Occipital lobe (tissue), 2 donors: ENCODE results near the gene LRRC74A.

DNA sequence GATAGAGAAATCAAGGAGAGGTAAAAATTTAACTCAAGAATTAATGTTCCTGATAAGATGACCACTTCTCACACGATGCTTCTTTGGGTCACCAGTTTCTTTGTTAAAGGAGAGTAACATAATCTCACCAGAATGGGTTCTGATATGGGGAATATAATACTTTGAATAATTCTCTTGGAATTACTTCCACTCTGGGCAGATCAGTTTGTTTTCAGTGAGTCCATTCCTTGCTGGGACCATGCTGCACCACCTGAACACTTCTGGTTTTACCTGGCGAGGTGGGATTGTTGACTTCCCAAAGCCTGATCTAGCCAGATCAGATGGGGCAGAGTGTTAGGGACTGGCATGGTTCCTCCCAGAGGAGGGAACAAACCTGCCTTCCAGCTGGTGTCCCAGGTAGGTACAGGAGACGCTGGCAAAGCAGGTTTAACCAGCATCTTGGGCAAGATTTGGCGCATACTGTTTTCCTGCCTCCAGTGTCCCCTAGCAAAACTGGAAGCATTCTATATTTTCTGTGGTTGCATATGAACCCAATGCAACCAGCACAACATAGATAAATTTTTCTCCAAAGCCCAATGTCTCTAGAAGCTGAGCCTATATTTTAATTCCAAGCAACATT is 14.7 kb upstream of the FOS start:
- RAMPAGE, long total RNA = no peak

- RAMPAGE, long total RNA = no peak
Measured at GRCh38 chr14:75268622-75269536, 9.7 kb upstream of the FOS start.

DNA sequence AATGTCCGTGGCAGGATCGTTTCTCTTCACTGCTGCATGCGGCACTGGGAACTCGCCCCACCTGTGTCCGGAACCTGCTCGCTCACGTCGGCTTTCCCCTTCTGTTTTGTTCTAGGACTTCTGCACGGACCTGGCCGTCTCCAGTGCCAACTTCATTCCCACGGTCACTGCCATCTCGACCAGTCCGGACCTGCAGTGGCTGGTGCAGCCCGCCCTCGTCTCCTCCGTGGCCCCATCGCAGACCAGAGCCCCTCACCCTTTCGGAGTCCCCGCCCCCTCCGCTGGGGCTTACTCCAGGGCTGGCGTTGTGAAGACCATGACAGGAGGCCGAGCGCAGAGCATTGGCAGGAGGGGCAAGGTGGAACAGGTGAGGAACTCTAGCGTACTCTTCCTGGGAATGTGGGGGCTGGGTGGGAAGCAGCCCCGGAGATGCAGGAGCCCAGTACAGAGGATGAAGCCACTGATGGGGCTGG is 1.2 kb downstream of the FOS start:
- RAMPAGE, long total RNA = no peak

DNA sequence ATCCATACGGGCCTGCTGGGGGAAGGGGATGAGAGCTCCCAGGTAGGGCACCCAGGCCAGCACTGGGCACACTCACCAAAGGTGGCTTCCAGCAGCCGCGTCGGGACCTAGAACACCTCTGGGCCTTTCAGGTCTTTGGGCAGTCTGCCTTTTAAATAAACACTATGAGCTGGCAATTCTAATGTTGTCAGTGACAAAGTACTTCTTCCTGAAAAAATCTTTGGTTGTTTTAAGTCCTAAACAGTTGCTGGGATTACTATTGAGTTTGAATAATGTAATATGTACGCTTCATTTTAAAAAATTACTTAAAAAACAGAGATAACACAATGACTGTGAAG is 13.7 kb downstream of the FOS start:
- RAMPAGE, long total RNA = no peak

DNA sequence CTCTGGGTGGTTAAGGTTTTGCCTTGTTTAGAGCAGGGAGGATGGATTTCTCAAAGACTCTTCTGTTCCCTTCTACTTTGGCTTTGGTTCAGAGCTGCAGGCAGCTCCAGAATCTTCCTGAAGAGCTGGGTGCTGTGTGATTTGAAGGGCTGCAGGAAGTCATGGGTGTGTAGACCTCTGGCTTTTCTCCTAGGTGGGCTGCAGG is 1.8 kb downstream of the JDP2 start:
- RAMPAGE, long total RNA = no peak

GRCh38 chr14:75474188-75474753 is 46.4 kb downstream of the JDP2 start:
- RAMPAGE, long total RNA = no peak

DNA sequence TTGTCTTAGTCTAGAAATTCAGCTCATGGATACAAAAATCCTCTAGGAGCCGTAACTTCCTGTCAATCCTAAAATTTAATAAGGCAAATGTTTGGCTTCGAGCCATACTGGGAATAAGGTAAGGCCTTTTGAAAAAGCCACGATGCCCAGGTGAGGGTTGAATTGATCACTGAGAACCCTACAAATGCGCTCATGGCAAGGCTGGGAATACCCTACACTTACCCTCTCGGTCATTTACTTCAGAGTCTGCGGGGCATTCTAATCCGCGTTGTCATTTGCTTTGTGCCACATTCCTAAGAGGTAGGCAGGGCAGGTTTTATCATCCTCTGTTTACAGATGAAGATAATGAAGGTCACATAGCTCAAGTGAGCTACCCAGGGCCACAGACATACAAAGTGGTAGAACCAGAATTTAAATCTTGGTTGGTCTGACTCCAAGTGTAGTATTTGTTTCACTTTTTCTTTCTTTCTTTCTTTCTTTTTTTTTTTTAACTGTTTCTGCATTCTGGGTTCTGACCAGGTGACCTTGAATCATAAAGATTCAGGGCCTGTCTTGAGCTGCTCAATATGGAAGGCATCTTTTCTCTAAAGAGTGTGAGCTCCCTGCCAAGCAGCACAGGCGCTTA is 868 bp upstream of the BATF start:
- RAMPAGE, long total RNA = no peak

- RAMPAGE, long total RNA = no peak
Measured at GRCh38 chr14:75609749-75610558, 31.5 kb downstream of the FLVCR2 start.

- RAMPAGE, long total RNA = no peak
Measured at GRCh38 chr14:76075167-76075560, 76.6 kb upstream of the GPATCH2L start.

DNA sequence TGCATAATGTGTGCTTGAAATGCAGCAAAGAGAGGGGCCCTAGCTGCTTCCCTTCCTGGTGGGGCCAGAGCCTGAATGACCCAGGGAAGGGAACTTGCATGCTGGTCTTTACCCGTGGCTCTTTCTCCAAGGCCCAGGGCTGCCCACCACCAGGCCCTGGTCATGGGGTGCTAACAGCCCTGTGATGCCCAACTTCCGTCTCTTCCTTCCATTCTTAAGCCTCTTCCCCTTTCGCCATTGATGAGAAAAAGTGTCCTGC is 49.9 kb upstream of the GPATCH2L start:
- RAMPAGE, long total RNA = no peak

DNA sequence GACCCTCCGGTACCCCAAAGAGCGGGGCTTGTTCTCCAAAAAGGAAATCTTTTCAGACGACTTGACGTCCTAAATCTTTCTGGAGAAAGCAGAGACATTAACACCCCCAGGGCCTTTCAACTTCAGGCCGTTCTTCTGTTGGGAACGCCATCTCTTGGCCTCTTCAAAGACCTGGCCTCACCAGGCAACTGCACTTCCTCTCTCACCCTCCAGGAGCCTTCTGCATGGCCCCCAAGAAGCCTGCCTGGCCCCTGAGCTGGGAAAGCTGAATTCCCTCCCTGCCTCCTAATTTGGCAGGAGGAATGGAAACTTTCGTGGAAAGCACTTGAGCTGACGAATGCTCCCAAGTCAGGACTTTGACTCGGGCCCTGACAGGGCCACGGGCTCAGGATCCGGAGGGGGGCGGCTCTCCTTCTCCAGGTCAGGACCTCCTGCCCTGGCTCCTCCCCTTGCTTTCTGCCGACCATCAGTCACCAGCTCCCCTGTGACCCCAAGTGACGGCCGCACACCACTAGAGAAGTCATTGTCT is 65.9 kb upstream of the ESRRB start:
- RAMPAGE, long total RNA = no peak

DNA sequence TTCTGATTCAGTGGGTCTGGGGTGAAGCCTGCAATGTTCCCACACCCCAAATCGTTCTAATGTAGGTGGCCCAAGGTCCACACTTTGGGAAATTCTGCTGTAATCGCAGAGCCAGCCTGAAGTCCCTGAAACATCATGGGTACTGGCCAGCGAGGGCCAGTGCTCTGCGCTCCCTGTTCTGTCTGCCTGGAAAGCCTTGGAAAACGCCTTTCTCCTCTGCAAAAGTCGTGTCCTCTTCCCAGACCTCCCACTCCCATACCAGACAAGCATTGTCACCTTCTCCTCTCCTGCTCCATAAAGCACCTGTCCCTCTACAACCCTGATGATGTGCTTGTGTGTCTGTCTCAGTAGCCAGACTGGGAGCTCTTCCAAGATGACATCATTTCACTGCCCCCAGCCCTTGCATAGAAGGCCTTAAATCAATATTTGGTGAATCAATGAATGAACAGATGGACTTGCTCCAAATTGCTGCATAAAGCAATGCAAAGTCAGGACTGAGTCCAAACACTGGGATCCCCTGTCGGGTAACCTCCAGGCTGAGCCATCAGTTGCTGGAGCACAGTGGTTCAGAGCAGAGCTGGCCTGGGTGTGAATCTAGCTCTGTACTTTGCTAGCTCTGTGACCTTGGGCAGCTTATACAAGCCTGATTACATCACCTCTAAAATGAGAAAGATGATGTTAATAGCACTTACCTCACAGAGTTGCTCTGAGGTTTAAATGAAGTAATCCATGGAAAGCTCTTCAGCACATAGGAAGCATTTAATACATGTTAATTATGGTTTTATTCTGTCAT is 120.4 kb upstream of the VASH1 start:
- RAMPAGE, long total RNA = no peak

DNA sequence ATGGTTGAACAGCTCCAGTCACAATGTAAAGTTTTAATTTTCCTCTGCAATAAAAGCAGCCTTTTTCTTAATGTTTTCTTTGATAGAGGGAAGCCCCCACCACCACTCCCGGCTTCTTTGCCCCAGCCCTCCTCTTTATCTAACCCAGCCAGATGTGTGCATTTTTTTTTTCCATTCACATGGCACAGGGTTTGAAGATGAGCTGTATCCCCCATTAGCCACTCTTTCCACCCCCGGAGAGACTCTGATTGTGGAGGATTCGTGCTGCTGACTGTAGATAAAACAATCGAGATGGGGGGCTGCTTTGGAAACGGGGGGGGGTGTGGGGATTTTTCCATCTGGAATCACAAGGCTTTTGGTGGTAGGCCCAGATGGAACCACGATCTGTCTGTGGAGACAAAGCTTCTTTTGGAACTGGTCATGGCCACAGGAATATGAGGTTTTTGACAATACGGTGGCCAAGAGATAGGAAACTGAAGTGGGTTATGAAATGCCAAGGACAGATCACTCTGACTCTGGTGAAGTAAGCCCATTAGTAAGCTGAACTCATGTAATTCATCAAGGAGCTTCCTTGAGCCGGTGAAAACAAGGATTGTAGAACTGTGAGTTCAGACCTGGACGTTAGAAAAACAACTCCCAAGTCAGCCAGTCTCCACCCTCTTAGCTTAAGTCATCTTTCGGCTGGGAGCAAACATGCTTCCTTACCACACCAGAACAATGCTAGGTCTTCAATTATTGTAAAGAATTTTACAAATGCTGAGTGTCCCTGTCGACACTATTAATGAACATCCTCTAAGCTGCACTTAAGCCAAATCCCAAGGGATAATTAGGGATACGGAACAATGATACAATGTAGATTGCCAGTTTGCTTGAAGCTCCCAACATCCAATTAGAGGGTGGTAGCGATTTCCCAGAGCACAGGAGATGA is 45.9 kb upstream of the VASH1 start:
- RAMPAGE, long total RNA = no peak

GRCh38 chr14:76825960-76826767 is at the start of gene LRRC74A:
LRRC74A (plus strand) TSS chr14:76826408.
- RAMPAGE, long total RNA = no peak

DNA sequence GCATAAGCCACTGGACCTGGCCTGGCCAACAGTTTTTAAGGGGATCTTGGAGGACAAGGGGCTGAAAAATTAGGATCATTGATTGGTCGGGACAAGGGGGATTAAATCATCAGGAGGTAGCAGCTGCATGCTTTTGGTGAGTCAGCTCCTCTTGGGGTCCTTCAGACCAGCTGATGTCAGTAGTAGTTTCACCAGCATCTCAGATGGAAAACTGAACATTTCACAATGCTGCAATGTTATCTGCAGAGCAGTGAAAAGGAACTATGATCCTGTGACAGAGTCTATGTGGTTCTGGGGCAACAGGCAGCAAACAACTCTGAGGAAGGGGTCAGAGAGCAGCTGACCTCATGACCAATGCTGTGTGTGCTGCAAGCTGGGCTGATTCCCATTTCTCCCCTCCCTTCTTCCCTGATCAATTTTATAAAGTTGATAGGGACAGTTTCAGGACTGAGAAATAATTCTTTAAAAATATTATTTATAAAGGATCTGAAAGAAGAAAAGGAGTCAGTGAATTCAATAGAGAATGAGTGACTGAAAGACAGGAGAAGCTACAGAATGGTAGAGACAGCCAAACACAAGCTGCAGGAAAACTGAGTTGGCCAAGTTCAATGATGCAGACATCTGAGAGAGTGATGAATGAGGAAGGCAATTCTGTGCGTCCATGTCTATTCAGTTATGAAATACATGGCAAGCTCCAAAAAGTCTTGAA is 6.5 kb downstream of the LRRC74A start:
- RAMPAGE, long total RNA = no peak

GRCh38 chr14:76836005-76836434 is 9.8 kb downstream of the LRRC74A start:
- RAMPAGE, long total RNA = no peak

GRCh38 chr14:76922365-76922959 is 96.3 kb downstream of the LRRC74A start:
- RAMPAGE, long total RNA = start-site peak on the minus strand at chr14:76922625-76922687, 5 and 8 reads in 2 replicates

- RAMPAGE, long total RNA = no peak
Measured at GRCh38 chr14:76968615-76969159, 59.8 kb downstream of the IRF2BPL start.

- RAMPAGE, long total RNA = no peak
Measured at GRCh38 chr14:77025724-77026625, 2.5 kb downstream of the IRF2BPL start.

DNA sequence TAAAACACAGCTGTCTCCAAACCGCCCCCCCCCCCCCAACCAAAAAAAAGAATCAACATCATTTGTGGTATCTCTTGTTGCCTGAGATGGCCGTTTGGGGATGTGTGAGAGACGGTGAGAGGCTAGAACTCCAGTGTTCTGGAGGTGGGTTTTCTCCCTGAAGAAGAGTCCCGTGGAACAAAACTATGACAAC is 3.7 kb upstream of the IRF2BPL start:
- RAMPAGE, long total RNA = no peak